Measurements from ENCODE around the genes UBXN11 and ARID1A.

GRCh38 chr1:25566766-25567660, 23.6 kb downstream of the LDLRAP1 start:
- RRBS, result no CpG with 5 or more reads among the region's 24 CpGs

- RRBS, result no CpG with 5 or more reads among the region's 23 CpGs
Measured at GRCh38 chr1:25568358-25568952, 25.0 kb downstream of the LDLRAP1 start.

- RRBS, result no CpG with 5 or more reads among the region's 15 CpGs
Measured at GRCh38 chr1:25727785-25728635, 72.0 kb upstream of the SELENON start.

- RRBS, result no CpG with 5 or more reads among the region's 3 CpGs
Measured at GRCh38 chr1:25773195-25773855, 26.7 kb upstream of the SELENON start.

GRCh38 chr1:25796179-25797340, 3.4 kb upstream of the SELENON start:
- RRBS, result no CpG with 5 or more reads among the region's 35 CpGs

DNA sequence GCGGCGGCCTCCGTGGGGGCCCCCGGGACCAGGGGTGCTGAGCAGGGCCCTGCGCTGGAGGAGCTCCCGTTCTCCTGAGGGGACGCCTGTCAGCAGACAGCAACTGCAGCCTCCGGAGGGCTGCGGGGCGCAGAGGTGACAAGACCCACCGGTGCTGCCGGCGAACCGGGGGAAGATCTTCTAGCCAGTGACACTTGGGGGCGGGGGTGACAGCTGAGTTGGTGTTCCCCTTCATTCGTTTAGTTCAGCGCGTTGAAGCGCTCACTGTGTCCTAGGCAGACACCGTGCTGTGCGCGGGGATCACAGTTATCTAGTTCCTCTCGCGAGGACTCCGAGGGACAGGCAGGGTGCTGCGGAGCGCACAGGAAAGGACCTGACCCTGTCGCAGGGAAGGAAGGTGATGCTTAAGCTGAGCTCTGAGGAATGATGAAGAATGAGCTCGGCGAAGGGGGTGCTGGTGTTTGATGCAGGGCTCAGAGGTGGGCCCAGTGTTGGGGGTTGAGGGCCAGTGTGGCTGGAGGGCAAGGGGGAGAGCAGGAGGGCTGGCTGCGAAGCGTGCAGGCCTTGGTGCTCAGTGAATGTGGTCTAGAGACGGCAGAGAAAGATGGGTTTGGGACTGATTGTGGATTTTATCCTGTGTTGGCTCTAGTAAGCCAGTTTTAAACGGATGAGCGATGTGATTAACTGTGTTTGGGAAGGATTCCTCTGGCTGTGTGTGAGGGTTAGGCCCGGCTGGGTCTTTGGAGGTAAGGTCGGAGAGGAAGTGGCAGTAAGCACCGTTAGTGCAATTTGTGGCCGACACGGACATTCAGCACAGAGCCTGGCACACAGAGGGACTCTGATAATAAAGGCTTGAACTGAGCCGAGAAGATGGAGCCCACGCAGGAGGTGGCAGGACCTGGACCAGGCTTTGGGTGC, 1.0 kb downstream of the MTFR1L start:
- RRBS, result 2% methylated on average over 9 of the region's 42 CpGs

- RRBS, result no CpG with 5 or more reads among the region's 3 CpGs
Measured at GRCh38 chr1:25879378-25879991, 4.0 kb upstream of the PAQR7 start.

DNA sequence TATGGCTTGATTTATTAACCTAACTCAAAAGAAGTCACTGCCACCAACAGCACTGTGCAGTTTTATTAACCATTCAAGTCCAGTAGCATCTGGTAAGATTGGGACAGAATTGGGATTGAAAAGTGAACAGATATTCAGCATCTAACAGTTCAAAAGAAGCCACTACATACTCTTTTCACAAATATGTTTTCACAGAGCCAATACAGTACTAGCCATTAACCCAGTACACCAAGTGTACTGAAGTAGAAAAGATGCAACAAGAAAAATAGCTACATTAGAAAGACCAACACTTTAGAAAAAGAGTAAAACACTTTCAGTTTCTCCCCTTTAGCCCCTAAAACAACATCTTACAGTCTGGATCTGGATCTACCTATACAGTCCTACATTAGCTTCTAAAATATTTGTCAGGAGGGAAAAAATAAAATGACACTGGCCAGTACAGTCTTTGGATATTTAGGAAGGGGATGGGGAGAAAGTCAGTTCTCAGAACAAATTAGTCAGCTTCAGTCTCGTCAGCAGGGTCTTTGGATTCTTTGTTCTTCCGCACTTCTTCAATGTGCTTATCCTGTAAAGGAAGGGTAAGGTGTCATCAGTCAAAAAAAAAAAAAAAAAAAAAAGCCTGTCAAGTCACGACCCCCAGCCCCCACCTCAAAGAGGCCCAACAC, 5.6 kb downstream of the STMN1 start:
- RRBS, result no CpG with 5 or more reads among the region's 3 CpGs

- RRBS, result no CpG with 5 or more reads among the region's 5 CpGs
Measured at GRCh38 chr1:25933388-25933926, 27.2 kb upstream of the STMN1 start.

DNA sequence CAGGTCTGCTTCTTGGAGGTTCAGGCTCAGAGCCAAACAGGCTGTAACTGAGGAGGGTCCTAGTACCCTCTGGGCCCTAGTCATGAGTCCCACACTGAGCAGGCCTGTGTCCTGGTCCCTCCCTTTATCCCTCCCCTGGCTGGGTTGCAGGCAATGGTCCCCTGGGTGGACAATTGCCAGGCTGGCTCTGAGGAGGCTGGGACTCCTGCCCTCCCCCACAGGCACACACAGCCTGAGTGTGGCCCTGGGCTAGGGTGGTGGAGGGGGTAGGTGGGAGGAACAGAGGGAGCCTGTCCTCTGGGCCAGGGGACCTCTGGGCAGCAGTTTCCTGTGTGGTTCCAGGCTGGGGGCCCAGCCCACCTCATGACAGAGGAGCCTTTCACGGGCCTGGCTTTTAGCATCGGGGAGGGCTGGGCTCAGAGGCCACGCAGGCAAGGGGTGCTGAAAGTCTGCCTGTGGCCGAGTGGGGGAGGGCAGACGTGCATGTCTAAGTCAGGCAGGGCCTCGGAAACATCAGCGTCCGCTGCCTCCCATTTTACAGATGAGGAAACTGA, 6.9 kb downstream of the EXTL1 start:
- RRBS, result no CpG with 5 or more reads among the region's 8 CpGs

- RRBS, result no CpG with 5 or more reads among the region's 8 CpGs
Measured at GRCh38 chr1:26061109-26061675, 6.2 kb downstream of the TRIM63 start.

- RRBS, result 2% methylated on average over 18 of the region's 49 CpGs
Measured at GRCh38 chr1:26111970-26113047, 685 bp downstream of the PDIK1L start.

- RRBS, result no CpG with 5 or more reads among the region's 44 CpGs
Measured at GRCh38 chr1:26281856-26282961, 2.3 kb downstream of the SH3BGRL3 start.

DNA sequence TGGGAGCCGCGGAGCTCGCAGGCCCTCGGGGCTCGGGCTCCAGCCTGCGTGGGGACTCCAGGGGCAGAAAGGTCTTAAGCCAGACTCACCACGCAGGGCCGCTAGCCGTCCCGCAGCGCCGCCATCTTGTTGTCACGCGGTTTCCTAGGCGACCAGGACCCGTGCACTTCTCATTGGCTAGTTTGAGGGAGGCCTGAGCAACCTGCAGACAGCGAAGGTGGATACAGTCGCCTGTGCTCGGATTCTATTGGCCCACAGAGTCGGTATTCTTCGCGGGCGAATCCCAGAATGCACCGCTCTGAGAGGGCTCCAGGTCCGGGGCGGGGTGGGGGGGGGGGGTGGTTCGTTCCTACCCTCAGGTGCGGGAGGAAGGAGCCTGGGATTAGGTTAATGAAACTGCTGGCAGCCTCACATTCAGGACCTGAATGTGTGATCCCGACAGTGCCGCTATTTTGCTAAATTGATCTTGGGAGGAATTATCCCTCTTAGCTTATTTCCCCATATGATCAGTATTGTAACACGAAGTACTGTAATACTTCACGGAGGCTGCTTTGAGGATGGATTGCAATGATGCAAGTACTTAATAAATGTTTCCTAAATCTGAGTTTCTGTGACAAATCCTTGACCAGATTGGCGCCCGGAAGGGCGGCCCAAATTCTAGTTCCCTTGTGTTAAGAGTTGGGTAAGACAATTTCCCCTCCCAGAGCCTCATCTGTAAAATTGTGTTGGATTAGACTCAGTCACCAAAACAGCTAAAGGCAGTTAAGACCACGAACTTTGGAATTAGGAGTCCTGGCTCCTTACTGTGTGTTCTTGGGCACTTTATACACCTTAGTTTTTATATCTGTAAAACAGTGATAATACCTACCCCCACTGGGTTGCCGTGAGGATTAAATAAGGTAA, at the start of gene UBXN11:
Gene UBXN11, minus strand, starts transcription at position 134 of the 903 bp plus-strand sequence.
- RRBS, result no CpG with 5 or more reads among the region's 37 CpGs

- RRBS, result no CpG with 5 or more reads among the region's 10 CpGs
Measured at GRCh38 chr1:26412115-26413044, 1.8 kb downstream of the LIN28A start.

GRCh38 chr1:26471313-26471783, 892 bp upstream of the HMGN2 start:
- RRBS, result no CpG with 5 or more reads among the region's 20 CpGs

DNA sequence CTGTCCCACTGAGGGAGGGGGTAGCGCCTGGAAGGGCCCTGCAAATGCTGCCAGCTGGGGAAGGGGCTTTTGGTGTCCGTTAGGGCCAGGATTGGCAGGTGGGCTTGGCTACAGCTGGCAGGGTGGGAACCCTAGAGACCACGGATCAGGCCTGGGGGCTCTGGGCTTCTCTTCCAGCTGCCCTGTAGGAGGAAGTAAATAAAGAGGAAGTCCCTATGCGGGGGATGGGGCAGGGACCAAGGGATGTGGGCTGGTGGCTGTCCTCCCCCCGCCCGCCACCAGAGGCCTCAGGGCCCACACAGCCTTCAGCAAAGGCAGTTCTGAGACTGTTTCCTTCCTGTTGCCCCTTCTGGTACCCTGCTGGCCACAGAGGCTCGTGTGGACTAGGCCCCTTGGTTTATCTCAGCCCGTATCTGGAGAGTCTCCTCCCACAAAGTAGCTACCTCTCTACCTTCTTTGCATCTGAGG, 12.2 kb downstream of the RPS6KA1 start:
- RRBS, result no CpG with 5 or more reads among the region's 8 CpGs

DNA sequence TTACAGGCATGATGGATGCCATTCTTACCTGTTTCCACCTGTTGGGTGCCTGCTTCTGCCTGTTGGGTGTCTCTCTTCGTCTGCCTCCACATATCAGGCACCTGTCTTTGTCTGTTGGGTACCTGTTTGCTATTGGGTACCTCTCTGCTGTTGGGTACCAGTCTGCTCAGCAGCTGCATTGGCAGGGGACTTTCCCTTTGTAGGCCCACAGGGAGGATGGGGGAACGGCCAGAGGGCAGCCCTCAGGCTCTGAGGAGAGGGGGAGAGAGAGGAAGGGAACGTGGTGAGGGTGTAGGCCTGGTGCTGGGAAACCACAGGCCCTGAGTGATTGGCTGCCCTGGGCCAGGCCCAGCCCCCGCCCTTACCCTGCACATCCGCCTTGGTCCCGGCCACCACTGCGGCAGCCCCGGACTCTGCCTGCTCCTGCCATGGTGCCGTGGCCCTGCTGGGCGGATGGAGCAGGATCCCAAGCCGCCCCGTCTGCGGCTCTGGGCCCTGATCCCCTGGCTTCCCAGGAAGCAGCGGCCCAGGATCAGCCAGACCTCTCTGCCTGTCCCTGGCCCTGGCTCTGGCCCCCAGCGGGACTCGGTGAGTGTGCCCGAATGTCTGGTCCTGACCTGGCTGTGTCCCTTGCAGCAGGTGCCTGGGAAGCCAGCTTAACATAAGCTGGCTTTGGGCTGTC, 16.0 kb downstream of the RPS6KA1 start:
- RRBS, result no CpG with 5 or more reads among the region's 17 CpGs

DNA sequence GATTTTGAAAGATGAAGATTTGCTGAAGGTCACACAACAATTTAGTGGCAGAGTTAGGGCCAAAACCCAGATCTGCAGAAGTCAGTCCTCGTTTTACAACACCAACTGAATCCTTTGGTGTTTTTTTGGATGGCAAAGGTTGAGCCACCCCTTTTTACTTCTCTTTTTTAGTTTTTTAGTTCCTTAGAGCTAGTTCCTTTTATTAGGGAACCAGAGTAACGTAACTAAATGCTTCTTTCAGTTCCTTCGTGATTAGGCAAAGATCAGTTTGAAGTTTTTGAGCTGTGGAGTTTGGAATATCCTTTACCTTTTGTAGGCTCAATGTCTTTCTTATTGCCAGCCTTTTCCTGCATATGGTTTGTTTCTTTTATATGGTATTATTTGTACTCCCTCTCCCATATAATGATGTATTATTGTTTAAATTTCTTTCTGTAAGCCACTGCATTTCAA, 67.8 kb upstream of the ARID1A start:
- RRBS, result no CpG with 5 or more reads among the region's 3 CpGs

GRCh38 chr1:26695843-26696602, at the start of gene ARID1A:
ARID1A (plus strand) TSS chr1:26696015.
- RRBS, result 4% methylated on average over 43 of the region's 92 CpGs

Measured in epidermal melanocyte (primary cell).